Smooth muscle cell (in vitro differentiated cells): ENCODE measurements around the genes ELOA, IL22RA1 and NIPAL3.

- RAMPAGE, long total RNA: start-site peak on the minus strand at chr1:23368031-23368361, 7 and 28 reads in 2 replicates
Measured at GRCh38 chr1:23367442-23368621, 1.8 kb downstream of the ZNF436 start.

GRCh38 chr1:23436825-23437693, 12.5 kb upstream of the TCEA3 start:
- RAMPAGE, long total RNA: no peak

GRCh38 chr1:23560424-23561082, 1.3 kb upstream of the ID3 start:
- RAMPAGE, long total RNA: no peak

GRCh38 chr1:23568126-23569204, 9.2 kb upstream of the ID3 start:
- RAMPAGE, long total RNA: no peak

GRCh38 chr1:23597524-23598338, 38.4 kb upstream of the ID3 start:
- RAMPAGE, long total RNA: no peak

- RAMPAGE, long total RNA: no peak
Measured at GRCh38 chr1:23611836-23612380, 52.6 kb upstream of the ID3 start.

- RAMPAGE, long total RNA: no peak
Measured at GRCh38 chr1:23742739-23743640, at the start of gene ELOA. TSS of gene ELOA (plus strand) at chr1:23743471.

DNA sequence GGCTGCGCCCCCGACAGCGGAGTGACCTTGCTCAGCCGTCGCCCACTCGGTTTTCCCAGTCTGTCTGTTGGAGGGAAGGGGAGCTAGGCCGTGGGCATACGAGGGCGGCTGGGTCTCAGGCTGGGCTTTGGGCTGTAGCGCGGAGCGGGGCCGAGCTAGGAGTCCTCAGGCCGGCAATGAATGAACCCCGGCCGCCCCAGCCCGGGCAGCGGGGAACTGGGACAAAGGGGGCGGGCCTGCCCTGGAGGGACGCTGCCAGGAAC, 262 bp downstream of the GALE start:
- RAMPAGE, long total RNA: no peak

GRCh38 chr1:23910869-23911332, 2.3 kb downstream of the CNR2 start:
- RAMPAGE, long total RNA: no peak

- RAMPAGE, long total RNA: no peak
Measured at GRCh38 chr1:23977251-23978505, 2.4 kb downstream of the SRSF10 start.

- RAMPAGE, long total RNA: no peak
Measured at GRCh38 chr1:24031348-24031637, 51.2 kb upstream of the SRSF10 start.

DNA sequence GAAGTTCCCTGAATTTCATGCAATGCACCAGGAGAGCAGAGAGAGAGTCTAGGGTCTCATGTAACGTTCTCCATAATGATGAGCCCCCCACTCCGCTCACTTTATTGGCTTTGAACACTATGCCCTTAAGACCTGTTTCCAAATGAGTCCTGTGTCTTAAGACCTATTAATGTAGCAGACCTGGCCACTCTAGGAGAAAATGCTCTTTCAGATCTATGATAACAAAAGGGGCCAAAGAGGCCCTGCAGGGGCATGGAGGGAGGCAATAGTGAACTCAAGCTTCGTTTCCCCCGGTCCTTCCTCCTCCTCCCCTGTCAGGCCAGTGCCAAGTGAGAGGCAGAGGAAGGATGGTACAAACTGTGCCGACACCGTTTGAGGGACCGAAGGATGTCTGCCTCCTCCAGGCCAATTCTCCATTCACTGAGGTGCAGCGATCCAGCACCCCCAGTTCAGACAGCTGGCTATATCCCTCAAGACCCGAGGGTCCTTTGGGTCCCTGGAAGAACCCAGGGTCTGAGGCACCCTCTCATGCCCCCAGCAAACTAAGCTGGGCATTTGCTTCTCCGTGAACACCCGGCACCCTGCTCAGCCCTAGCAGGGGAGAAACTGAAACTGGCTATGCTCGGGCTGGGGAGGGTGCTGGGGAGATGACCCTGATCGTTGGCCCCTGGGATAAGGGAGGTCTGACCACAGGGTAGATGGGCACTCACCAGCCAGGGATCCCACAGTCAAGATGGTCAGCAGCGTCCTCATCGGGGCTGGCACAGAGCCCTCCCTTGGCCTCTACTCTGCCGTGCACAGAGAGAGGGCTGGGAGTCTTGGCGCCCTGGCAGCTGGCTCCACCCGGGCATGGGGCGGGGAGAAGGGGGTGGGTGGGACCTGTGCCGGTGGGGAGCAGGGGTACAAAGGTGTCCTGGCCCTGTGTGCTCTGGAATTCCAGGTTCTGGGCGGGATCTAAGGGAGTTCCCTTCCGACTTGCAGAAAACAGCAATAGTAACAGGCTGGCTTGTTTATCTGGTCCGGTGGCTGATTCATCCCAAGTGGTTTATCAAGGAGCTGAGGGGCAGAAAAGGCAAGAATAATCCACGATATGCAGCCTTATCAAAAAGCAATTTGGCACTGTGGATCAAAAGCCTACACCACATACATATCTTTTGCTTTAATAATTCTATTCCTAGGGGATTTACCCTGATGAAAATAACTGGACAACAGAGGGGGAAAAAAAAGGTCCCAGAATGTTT, at the start of gene IL22RA1:
IL22RA1 (minus strand) TSS at position 811 of the 1,241 bp plus-strand sequence.
- RAMPAGE, long total RNA: start-site peak on the minus strand centred at position 819 of the sequence, 65 bp wide, 24 and 13 reads in 2 replicates

DNA sequence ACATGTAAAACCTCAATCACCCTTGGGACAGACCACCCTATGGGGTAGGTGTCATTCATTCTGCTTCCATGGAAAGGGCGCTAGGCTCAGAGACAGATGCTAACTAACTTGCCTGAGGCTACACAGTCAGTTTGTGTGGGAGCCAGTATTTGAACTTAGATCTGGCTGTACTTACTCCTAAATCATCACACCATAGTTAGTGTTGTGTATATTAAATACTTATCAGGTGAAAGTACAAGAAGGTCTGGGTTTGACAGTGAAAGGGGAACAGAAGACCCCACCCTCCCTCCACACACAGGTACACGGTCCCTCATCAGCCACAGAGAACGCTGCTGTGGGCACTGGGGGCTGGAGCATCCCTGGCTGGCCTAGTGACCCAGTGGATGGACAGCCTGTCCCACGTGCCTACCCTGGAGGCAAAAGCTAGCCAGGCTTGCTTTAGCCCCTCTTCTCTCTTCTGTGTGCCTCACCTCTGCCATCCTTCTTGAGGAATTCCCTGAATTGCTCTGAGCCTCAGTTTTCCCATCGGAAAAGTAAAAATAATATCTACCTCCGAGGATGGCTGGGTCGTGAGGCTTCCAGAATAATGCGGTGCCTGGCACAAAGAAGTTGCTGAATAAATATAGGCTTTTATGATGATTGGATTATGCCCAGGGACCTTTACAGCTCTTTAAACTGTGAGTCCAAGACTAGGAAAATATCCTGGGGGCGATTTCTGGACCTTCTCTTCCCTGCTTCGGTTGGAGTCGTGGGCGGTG, 1.1 kb downstream of the IFNLR1 start:
- RAMPAGE, long total RNA: no peak

GRCh38 chr1:24199198-24199727, 12.2 kb upstream of the IFNLR1 start:
- RAMPAGE, long total RNA: no peak

DNA sequence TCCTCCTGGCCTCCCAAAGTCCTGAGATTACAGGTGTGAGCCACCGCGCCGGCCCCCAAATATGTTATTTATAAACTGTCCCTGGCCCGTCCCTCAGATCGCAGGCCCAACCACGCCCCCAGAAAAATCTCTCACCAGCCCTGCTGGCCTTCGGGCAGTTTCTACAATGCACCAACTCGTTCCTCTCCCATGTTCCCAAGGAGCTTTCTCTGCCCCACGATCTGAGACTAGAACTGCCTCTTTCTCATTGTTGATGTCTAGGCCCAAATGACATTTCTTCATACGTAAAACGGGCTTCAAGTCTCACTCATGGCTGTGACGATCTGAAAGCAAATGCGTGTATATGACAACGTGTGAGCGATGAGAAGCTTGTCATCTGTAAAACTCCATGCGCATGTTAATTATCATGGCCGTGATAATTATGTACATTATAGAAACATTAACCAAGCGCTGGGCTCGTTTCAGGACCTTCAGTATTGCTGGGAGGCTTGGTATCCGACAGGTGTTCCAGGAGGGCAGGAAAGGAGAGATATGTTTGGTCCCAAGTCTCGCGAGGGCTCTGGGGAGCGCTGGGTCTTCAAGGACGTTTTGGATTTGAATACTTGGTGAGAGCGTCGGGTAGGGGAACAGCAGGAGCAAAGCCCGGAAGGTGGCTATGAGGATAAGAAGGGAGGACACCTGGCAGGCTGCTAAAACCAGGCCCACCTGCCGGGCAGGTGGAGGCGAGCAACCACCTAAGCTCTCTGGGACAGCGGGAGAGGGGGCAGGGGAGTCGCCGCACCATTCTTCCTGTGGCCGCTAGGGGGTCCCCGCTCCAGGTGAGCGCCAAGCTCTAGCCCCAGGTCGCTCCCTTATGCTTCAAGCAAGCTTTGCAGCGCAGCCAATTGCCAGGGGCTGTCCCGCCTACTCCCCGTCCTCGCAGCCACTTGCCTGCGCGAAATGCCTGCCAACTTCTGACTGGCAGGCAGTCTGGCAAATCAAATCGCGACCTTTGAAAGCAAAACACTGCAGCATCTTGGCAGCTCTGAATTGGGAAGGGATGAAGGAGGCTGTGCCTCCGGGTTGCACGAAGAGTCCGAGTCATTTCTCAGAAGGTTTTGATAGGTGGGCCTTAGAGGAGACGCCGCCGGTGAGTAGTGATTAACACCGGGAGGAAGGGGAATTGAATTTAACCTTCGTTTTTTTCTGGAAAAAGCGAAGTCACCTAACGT, at the start of gene NIPAL3:
NIPAL3 (plus strand) TSS at position 1,027 of the 1,211 bp plus-strand sequence.
- RAMPAGE, long total RNA: no peak

DNA sequence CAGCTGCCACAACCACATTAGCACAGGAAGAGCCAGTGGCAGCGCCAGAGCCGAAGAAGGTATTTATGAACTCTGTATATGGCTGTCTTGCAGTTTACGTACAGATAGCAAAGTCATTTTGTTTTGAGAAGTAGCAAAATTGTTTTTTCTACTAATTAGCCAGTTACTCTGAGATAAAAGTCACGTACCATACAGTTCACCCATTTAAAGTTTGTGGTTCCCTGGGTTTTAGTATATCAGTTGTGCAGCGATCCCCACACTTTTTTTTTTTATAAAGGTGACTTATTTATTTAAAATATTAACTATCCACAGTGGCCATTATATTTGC, 28.4 kb downstream of the SRRM1 start:
- RAMPAGE, long total RNA: no peak

DNA sequence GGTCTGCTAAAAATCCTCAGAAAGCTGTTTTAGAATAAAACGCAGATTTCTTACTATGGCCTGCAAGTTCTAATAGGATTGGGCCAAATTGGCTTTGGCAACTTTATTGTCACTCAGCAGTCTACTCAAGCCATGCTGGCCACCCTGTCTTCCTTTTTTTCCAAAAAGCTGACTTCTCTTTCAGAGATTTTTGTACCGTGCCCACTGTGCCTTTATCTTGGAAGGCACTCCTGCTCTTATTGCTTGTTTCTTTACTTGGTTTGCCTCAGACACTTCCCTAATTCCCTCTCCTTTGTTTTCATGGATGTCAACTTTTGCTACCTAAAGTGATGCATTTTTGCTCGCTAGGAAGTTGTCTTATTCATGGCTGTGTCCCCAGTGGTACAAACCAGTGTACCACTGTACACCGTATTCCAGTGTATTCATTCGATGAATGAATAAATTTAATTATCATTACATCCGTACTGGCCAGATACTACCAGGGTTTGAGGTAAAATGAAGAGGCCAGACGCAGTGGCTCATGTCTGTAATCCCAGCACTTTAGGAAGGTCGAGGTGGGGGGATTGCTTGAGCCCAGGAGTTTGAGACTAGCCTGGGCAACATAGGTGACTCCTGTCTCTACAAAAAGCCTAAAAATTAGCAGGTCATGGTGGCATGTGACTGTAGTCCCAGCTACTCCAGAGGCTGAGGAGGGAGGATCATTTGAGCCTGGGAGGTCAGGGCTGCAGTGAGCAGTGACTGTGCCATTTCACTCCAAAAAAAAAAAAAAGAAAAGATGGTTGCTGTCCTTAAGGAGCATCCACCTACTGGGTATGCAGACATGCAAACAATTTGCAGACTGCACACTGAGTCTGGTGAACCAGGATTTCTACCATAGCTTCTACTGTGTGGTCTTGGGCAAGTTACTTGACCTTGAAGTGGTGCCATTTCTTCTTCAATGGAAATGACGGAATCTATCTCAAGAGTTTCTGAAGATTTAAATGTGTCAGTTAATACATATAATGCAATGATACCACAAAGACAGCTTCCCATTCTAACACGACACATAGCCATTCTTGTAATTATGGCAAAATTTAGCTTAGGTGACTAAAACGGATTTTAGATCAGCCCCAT, 34.1 kb downstream of the SRRM1 start:
- RAMPAGE, long total RNA: no peak

DNA sequence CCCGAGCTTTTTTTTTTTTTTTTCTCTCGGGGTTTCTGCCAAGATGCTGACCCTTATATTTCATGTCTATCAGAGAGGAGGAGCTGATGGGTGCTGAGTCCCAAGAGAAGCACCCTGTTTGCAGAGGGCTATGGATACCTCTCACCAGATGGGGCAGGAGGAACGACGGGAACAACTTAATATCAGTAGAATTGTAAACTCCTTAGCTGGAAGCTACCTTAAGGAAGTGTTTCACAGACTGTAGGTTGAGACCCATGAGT, 40.7 kb downstream of the SRRM1 start:
- RAMPAGE, long total RNA: no peak

DNA sequence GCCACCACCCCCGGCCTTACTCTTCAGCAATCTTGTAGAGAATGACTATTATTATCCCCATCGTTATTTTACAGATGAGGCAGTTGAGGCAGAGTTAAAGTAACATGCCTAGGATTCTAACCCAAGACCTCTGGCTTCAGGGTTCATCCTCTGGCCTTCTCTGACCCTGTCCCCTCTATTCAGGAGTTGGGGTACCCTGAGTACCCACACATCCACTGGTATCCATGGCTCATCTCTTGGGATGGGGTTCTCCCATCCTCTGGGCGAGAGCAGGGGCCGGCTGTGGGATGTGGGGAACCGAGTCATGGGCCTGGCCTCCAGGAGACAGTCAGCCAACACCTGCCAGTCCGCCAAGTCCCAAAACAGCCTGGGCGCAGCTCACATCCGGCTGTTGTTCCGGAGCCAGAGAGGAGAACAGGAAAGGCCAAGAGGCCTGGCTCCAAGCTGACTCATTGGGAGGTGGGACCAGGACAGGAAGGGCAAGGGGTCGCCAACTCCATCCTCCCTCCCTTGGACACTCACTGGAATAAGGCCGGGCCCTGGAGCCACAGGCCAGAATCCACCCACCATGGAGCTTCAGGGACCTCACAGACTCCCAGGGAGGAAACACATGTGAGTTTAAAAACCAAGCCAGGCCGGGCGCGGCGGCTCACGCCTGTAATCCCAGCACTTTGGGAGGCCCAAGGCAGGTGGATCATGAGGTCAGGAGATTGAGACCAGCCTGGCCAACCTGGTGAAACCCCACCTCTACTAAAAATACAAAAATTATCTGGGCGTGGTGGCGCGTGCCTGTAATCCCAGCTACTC, 25.2 kb upstream of the CLIC4 start:
- RAMPAGE, long total RNA: no peak

GRCh38 chr1:24725187-24725600, 20.1 kb upstream of the CLIC4 start:
- RAMPAGE, long total RNA: no peak